Urinary bladder (tissue), 3 donors: ENCODE measurements around the genes MYO1F, OR7D2, OR7E24, ZNF699, ZNF562 and SHFL.

DNA sequence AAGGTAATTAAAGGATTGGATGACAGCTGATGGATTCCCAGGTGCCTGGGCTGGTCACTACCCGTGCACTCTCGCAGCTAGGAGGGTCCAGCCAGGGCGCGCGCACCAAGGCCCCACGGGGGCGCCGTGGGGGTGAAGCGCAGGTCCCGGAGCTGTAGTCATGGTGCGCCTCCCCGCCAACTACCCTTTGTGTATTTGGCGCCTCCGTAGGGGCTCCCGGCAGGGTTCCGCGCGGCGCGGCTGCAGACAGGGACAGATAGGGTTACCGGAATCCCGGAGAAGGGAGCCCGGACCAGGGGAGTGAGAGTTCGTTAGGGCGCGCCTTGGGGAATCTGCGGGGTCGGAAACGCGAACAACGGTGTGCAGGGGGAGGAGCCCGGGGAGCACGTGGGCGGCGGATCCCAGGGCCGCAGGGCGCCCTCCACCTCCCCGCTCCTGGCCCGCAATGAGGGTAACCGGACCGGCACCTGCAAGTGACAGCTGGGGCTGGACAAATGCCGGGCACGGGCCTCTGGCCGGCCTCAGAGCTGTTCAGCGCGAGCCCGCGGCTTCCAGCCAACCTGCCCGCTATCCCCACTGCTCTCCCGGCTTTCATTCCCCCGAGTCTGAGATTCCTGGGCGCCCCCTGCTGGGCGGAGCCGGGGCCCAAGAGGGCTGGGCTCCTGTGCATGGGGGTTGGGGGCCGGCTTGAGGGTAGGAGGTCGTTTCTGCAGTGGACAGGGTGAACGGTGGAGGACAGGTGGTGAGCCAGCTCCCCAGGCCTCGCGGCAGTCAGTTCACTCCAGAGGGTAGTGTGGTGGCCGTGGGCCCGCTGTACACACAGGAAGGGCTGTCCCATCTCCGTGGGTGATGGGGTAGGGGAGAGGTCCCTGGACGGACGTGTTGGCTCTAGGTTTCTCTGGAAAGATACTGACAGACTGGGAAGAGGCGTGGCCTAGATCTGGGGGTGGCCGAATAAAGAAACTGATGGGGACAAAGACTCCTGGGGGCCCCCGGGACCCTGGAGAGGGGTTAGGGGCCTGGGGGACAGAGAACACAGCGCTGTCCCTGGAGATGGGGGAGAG lies 3.6 kb upstream of the PRAM1 start:
- PRO-cap = no peak
- RAMPAGE, long total RNA = no peak

- PRO-cap = no peak
- RAMPAGE, long total RNA = no peak
Measured at GRCh38 chr19:8521369-8521662, 7.3 kb upstream of the ZNF414 start.

DNA sequence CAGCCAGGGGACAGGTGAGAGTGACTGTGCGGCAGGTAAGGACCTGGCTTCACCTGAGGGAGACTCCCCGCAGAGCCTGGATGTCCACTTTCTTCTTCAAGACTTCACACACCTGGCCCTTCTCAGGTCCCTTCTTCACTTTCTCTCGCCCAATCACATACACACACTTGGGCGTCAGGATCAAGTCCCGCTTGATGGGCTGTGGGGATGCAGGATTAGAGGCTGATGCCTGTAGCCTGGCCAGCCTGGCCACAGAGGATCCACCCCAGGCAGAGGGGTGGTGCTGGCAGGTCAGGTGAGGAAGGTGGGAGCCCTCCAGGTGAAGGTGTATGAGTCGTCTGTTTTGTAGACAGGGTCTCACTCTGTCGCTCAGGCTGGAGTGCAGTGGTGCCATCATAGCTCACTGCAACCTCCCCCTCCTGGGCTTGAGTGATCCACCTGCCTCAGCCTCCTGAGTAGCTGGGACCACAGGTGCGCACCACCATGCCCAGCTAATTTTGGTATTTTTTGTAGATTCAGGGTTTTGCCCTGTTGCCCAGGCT lies 13.4 kb upstream of the ZNF414 start:
- PRO-cap = no peak
- RAMPAGE, long total RNA = no peak

- PRO-cap = no peak
- RAMPAGE, long total RNA = no peak
Measured at GRCh38 chr19:8544151-8544825, 30.3 kb upstream of the ZNF414 start.

DNA sequence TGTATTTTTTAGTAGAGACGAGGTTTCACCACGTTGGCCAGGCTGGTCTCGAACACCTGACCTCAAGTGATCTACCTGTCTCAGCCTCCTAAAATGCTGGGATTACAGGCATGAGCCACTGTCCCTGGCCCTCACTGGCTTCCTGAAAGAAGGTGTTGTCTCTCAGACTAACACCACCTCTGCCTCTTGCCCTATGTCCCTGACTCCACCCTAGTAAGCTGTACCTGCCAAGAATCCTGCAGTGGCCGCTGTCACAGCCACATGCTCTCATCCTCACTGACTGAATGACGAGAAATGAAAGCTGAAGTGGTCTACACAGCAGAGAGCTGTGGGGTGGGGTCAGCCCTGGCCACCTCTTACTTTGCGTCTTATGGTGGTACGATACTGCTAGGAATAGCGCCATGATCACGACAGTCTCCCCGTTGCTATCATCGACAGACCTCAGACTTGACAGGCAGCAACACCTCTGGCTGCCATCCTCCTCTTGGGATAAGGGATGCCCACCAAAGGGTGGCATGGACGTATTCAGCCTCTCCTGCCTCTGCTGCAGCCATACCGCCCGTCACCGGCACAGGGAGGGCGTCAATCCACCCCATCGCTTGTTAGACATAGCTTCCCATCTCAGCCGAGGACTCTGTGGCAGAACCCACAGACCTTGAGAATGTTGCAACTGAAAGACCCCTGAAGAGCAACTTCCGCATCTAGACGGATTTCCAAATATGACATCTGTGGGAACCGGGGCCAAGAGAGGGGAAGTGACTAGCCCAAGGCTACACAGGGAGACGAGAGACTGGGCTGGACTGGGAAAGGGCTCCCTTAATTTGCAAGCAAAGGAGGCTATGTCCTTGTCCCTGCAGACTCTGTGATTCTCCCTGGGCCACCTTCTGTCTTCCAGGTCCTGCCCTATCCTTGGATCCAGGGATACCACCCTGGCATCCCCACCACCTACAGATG lies 796 bp downstream of the MYO1F start:
- PRO-cap = no peak
- RAMPAGE, long total RNA = no peak

GRCh38 chr19:8577123-8577838 lies at the start of gene MYO1F:
TSS of gene MYO1F (minus strand) at chr19:8577442.
- PRO-cap = unidirectional peak, minus-strand start at chr19:8577438
- RAMPAGE, long total RNA = no peak

- PRO-cap = no peak
- RAMPAGE, long total RNA = no peak
Measured at GRCh38 chr19:9178792-9179114, at the start of gene OR7D2. TSS of gene OR7D2 (plus strand) at chr19:9178979.

DNA sequence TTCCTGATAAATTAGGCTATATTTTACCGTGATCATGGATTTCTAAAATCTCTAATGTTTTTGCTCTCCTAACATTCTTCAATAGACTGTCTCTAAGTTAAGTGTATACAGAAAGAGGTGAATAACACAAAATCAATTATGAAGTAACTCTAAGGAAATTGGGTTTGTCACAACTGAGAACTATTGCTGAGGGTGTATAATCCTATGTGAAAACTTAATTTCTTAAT lies at the start of gene OR7E24:
OR7E24 (plus strand) TSS at position 160 of the 227 bp plus-strand sequence.
- PRO-cap = no peak
- RAMPAGE, long total RNA = no peak

- PRO-cap = unidirectional peak, minus-strand start at chr19:9309688; unidirectional peak, minus-strand start at chr19:9309838
- RAMPAGE, long total RNA = no peak
Measured at GRCh38 chr19:9309093-9310446, at the start of gene ZNF699. TSS of gene ZNF699 (minus strand) at chr19:9309838.

- PRO-cap = no peak
- RAMPAGE, long total RNA = no peak
Measured at GRCh38 chr19:9430421-9430997, 4.9 kb downstream of the ZNF266 start.

DNA sequence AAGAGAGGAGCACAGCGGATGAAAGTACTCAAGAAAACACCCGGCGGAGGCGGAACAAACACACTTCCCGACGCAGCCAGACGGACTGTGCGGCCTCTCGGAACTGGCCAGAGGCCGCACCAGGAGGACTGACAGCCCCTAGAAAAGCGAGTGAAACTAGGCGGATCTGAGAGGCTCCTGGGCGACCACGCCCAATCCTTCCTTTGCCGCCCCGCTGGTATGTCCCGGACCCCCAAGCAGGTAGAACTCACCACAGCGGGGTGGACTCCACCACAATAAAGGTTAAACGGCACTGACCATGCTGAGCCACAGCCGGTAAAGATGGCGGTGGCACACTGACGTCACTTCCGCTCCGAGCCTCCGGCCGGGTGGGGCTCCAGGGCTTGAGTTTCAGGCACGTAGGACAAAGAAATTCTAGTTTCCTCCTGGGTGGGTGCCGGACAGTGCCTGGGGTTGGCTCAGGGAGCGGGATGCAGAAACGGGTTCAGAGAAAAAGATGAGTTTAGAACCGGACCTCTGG lies at the start of gene ZNF562:
ZNF562 (minus strand) TSS at position 337 of the 520 bp plus-strand sequence.
- PRO-cap = bidirectional peak, plus-strand start at position 417 of the sequence, minus-strand start at position 309 of the sequence
- RAMPAGE, long total RNA = start-site peak on the minus strand centred at position 320 of the sequence, 93 bp wide, 54 and 108 reads in 2 replicates

DNA sequence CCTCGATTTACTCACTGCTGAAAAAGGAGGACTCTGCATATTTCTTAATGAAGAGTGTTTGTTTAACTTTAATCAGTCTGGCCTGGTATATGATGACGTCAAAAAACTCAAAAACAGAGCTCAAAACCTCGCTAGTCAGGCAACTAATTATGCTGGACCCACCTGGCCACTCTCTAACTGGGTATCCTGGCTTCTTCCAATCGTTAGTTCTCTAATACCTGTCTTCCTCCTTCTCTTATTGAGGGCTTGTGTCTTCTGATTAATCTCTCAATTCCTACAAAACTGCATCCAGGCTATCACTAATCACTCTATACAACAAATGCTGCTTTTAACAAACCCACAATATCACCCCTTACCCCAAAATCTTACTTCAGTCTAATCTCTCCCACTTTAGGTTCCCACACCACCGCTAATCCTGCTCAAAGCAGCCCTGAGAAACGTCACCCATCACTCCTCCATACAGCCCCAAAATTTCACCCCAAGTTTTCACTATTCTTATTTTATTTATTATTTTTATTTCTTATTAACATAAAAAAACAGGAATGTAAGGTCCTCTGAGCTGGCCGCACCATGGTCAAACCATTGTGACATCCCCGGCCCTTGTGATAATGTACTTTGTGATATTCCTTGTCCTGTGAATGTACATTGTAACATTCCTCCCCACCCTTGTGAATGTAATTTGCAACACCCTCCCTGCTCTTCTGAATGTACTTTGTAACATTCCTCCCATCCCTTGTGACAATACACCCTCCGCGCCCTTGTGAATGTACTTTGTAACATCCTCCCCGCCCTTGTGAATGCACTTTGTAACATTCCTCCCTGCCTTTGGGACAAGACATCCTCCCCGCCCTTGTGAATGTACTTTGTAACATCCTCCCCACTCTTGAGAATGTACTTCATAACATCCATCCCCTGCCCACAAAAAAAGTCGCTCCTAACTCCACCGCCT lies 17.4 kb downstream of the ZNF846 start:
- PRO-cap = no peak
- RAMPAGE, long total RNA = no peak

DNA sequence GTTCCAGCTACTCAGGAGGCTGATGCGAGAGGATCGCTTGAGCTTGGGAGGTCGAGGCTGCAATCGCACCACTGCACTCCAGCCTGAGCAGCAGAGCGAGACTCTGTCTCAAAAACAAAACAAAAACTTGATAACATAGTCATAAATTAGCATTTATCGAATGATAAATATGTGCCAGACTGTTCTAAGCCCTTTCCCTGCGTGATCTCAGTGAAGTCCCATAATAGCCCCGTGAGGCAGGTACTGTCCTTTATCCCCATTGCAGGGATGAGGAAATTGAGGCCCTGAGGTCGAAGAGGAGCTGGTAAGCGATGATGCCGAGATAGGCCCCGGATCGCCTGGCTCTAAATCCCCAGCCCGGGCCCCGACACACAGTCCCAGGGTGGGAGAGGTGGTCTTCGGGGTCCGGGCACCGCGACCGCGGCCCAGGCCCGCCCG lies 768 bp downstream of the FBXL12 start:
- PRO-cap = no peak
- RAMPAGE, long total RNA = no peak

GRCh38 chr19:9819382-9819844 lies 534 bp upstream of the FBXL12 start:
- PRO-cap = unidirectional peak, plus-strand start at chr19:9819665; unidirectional peak, plus-strand start at chr19:9819693
- RAMPAGE, long total RNA = no peak

- PRO-cap = no peak
- RAMPAGE, long total RNA = no peak
Measured at GRCh38 chr19:9945262-9946014, 9.1 kb upstream of the OLFM2 start.

DNA sequence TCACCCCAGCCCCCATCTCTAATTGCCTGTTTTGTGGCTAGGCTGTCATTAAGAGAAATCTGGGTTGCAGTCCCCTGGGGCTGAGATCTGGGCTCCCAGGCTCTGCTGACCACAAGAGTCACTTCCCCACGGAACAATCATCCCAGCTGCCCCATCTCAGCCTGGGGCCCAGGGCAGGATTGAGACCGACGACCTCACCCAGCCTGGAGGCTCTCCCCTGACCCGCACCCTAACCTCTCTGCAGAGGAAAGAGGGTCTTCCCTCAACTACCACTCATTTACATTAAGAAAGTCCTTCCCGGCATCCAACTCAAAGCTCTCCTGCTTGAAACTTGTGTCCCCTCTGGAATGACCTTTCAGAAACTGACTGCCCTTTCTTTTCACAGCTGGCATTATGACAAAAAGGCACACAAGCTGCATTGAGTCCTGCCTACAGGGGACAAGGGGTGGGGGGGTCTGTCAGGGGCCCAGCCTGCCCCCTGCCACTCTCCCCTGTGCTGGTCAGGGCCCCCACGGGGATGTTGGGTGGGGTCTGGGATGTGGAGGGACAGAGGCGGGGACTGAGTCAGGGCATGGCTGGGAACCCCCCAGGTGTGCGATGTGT lies 2.2 kb downstream of the COL5A3 start:
- PRO-cap = no peak
- RAMPAGE, long total RNA = no peak

GRCh38 chr19:10085901-10086532 lies at the start of gene SHFL:
TSS of gene SHFL (plus strand) at chr19:10086317.
- PRO-cap = bidirectional peak, plus-strand start at chr19:10086499, minus-strand start at chr19:10086279
- RAMPAGE, long total RNA = no peak

DNA sequence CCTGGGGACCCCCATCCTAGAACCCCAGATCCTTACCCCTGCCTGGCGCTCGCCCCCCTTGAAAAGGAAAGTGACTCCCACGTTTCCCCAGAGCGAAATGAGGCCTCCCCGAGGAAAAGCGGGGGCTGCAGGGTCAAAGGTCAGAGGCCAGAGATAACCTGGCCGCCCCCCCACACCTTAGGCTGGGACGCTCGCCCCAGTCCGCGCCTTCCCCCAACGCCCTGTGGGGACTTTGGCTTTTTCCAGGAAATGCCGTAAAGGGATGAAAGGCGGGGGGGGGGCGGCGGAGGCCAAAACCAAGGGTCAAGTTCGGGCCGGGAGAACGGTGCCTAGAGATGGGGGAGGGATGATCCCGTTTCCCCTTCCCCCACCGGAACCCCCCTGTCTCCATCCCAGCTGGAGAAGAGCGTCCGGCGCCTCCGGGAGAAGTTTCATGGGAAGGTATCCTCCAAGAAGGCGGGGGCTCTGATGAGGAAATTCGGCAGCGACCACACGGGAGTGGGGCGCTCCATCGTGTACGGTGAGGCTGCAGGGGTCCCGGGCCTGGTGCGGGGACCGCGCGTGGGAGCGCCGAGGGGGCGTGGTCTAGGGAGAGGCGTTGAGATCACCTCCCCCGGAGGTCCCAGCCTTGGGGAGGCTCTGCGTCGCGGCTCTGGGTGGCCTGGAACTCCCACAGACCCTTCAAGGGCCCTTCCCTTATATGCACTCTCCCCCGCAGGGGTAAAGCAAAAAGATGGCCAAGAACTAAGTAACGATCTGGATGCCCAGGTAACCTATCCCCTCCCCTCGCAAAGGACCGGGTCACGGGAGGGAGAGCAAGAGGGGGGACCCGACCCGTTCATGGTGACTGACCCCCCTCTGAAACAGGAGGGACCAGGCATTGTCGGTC lies 660 bp downstream of the SHFL start:
- PRO-cap = no peak
- RAMPAGE, long total RNA = no peak

- PRO-cap = bidirectional peak, plus-strand start at chr19:10096223, minus-strand start at chr19:10096131
- RAMPAGE, long total RNA = no peak
Measured at GRCh38 chr19:10095681-10096690, 6.5 kb downstream of the ANGPTL6 start.

GRCh38 chr19:10115646-10116219 lies 4.0 kb downstream of the EIF3G start:
- PRO-cap = no peak
- RAMPAGE, long total RNA = no peak